ENCODE measurements around the genes DNAJC16, PLEKHM2 and SLC25A34.

DNA sequence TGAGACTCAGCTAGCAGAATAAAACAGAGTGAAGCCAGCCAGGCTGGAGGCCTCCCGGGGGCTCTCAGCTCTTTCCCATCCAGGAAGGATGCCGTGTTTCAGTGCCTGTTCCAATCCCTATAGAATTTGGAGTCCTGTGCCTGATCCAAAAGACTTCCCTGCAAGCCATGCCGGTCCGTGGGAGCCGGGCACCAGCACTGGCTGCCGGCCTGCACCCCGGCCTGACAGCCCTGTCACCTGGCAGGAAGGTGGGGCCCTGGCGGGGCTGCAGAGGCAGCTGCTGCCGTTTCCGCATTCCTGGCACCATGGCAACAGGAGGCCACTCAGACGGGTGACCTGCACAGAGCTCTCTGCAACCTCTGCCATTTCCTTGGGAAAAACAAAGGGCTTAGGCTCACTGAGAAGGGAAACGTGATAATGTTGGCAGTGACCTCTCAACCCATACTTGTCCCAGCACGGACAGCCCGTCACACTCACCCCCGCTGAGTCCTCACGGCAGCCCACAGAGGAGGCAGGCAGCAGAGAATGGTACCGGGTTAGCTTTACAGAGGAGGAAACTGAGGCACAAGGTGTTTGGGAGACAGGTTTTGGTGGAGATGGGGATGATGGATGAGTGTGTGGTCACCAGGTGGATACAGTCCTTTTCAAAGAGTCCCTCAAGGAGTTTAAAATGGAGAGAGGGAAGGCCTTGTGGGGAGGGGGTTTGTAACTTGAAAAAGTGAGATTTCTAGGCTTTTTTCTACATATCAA is 63.1 kb upstream of the TMEM51 start:
- PRO-cap, result no peak

DNA sequence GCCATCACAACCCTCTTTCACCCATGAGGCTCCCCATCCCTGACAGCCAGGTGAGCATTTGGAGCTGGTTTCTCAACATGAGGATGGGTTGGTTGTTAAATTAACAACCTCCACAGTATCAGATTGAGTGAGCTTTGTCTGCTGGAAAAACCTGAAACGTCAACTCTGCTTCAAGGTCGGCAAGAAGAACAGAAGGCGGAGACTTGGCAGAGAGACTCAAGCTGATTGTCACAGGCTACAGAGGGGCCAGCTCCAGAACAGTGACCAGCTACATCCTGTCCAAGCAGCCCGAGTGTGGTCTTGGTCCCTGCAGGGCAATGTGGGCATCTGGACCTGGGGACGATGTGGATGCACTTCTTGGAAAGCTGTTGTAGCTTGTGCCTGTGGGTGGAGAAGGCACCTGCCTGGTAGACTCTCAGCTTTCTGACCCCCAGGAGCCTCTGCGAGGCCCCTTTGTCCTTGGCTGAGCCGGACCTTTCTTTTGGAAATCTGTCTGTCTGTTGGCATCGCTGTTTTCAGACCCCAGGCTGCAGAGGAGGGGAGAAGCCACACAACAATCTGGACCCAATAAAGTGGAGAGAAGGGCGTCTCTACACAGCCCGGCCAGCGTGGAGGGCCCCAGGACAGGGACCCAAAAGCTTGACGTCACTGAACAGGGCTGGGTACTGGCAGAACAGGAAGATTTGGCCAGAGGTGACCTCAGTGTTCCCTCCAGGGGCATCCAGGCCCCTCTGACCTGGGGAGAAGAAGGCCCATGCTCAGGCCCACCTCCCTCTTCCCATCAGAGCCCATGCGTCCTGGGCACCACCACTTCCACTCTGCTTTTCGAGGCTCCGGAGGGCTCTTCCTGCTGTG is 36.4 kb upstream of the TMEM51 start:
- PRO-cap, result no peak

GRCh38 chr1:15157788-15158490 is 4.4 kb downstream of the TMEM51 start:
- PRO-cap, result no peak

DNA sequence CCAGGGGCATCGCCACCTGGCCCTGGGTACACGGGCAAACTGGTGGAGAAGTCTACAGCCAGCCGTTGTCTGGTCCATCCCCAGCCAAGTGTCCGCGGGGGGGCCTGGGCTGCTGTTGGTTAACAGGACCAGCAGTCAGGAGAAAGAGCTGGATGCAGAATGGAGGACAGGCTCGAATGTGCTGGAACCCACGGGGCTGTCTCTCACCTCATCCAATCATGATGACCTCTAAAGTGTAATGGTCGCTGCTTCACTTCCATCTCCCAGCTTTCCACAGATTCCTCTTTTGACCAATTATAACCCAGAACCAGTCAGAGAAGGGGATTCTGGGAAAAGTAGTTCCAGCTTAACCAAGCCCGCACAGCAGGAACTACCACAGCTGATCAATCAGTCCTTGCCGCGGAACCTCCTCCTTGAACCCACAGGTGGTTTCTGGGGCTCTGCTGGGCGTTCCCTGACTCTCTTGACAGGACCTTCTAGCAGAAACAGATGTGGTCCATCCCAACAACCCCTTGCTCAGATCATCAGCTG is 17.9 kb downstream of the TMEM51 start:
- PRO-cap, result no peak

DNA sequence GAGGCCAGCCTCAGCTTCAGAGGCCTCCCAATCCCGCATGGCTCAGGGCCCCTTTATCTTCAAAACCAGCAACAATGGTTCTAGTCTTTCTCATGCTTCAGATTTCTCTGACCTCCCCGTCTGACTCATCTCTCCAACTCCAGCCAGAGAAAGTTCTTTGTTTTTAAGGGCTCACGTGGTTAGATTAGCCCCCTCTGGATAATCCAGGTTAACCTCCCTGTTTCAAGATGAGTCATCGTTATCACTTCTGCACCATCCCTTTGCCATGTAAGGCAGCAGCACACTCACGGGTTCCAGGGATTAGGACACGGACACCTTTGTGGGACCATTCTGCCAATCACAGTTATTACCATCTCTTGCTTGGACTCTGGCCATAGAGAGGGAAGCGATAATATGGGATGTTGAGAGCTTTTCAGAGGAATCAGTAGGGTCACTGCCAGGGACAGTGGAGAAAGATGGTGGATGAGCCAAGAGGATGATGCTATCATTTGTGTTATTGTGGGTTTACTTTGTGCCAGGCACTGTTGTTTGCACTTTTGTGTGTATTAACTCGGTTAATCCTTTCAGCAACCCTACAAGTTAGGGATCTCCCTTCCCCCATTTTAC is 13.7 kb downstream of the FHAD1 start:
- PRO-cap, result no peak

GRCh38 chr1:15283419-15283862 is 36.4 kb downstream of the FHAD1 start:
- PRO-cap, result no peak

DNA sequence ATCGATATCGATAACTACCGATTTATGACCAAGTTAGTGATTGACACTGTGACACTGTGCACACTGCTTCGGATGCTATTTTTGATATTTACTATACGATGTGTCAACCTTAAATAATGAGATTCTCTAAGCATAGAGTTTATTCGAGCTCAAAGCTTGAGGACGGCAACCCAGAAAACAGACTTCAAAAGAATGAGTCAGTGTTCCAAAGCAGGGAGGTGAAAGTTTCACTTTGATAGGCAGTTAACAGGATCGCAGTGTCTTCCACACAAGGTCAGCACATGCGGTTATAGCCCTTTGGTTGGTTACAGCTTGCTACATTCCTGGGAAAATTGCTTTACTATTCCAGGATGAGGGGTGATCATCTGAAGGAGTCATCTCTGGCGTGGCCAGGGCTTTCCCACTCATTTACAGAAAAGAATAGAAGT is 53.6 kb upstream of the EFHD2 start:
- PRO-cap, result no peak

- PRO-cap, result no peak
Observed at GRCh38 chr1:15384174-15384822, 25.4 kb upstream of the EFHD2 start.

GRCh38 chr1:15410039-15410324 is 294 bp downstream of the EFHD2 start:
- PRO-cap, result no peak

DNA sequence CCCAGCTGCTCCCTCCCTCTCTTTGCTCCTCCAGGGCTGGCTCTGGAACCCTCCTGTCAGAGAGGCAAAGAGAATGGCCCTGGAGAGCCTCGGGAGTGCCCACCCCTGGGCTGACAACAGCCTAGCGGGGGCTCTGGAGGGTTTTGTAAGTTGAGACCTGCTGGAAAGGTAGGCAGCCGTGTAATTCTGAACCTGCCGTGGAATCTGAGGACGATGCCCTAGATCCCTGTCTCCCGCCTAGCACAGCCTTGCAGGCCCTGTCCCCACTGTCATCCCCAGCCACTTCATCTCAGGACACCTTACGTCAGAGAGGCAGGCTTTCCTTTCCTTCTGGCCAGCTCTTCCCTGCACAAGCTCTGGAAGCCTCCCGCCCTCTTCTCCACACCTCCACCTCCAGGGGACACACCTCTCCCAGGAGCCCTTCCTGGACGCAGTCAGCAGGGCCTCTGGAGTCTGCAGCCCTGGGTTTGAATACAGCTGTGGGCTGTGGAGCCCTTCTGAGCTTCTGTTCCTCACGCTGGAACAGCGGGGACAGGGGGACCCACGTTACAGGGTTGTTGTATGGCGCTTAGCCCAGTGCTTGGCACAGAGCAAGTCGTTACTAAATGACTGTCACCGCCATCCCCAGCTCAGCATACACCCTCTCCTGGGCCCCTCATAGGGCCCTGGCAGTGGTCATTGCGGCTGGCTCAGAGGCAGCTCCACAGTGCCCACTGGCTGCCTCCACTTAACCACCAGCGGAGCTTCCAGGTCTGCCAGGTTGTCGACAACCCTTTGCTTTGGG is 4.4 kb downstream of the EFHD2 start:
- PRO-cap, result no peak

DNA sequence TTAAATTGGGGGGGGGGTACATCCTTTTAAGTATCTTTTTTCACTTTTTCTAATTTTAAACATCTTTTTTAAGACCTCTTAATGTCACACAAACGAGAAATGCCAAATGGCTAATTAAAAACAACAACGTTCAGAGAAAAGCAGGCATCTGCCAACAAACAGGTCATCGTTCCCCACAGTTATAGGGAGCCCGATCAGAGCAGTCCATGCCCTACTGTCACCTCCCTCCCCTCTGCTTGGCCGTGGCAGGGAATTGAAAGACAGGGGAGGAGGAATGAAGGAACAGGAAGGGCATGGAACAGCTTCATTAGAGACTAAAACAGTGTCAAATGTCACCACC is 3.7 kb downstream of the CELA2A start:
- PRO-cap, result no peak

DNA sequence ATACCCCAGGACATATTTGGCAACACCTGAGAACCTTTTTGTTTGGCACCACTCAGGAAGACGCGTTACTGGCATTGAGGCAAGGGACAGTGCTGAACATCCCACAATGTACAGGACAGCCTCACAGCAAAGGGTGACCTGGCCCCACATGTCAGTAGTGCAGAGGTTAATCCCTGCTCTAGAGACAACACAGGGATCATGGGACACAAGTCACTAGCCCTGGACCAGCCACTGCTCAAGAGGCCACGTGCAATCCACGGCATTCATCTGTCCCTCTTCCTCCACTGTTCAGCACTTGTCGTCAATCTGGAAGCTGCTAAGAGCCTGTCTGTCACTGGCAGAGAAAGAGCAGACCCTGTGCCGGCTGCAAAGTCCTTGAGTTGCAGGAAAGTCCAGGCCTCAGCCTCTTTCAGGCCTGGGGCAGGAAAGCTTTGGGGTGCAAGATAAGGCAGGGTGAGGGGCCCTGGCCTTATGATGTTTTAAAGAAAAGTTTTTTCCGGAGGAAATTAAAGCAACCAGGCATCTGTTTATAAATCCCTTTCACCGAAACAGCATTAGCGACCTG is 16.7 kb downstream of the CELA2B start:
- PRO-cap, result no peak

- PRO-cap, result bidirectional peak, plus-strand start at chr1:15526869, minus-strand start at chr1:15526912; bidirectional peak, plus-strand start at chr1:15527175, minus-strand start at chr1:15527055
Observed at GRCh38 chr1:15526336-15527414, at the start of gene DNAJC16. Gene DNAJC16 (plus strand): TSS chr1:15526848.

- PRO-cap, result no peak
Observed at GRCh38 chr1:15620155-15620738, 3.0 kb downstream of the DDI2 start.

GRCh38 chr1:15683721-15684921 is at the start of gene PLEKHM2:
Gene PLEKHM2 (plus strand): TSS chr1:15684320.
- PRO-cap, result bidirectional peak, plus-strand start at chr1:15684367, minus-strand start at chr1:15684321

DNA sequence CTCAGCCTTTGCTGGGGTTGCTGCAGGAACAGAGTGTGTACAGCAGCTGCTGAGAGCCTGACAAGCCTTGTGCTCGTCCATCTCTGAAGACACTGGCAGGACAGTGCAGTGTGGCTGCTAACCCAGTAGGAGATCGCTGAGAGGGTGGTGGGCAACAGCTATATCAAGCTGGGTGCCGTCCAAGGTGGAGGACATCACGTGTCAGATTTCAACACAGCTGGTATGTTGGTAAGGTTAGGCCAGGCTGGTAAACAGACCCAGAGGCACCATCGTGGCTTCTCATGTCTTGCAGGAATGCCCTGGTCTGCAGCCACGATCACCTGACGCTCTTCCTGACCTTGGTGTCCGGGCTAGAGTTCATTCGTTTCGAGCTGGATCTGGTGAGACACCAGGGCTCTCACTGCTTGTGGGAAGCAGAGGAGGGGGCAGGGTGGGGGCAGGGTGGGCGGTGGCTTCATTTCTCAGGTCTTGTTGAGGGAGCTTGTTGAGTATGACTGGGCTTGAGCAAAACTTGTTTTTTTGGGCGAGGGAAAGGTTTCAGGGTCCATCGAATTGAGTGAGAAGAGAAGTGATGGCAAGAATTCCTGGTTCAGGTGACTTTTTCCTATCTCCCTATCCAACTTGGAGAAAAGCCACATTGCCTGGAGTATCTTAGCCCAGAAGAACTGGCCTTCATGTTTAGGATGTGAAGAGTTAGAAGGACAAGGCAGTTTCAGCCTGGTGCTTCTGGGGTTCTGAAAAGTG is 17.6 kb upstream of the SLC25A34 start:
- PRO-cap, result no peak

- PRO-cap, result no peak
Observed at GRCh38 chr1:15734915-15735811, 895 bp upstream of the SLC25A34 start.

DNA sequence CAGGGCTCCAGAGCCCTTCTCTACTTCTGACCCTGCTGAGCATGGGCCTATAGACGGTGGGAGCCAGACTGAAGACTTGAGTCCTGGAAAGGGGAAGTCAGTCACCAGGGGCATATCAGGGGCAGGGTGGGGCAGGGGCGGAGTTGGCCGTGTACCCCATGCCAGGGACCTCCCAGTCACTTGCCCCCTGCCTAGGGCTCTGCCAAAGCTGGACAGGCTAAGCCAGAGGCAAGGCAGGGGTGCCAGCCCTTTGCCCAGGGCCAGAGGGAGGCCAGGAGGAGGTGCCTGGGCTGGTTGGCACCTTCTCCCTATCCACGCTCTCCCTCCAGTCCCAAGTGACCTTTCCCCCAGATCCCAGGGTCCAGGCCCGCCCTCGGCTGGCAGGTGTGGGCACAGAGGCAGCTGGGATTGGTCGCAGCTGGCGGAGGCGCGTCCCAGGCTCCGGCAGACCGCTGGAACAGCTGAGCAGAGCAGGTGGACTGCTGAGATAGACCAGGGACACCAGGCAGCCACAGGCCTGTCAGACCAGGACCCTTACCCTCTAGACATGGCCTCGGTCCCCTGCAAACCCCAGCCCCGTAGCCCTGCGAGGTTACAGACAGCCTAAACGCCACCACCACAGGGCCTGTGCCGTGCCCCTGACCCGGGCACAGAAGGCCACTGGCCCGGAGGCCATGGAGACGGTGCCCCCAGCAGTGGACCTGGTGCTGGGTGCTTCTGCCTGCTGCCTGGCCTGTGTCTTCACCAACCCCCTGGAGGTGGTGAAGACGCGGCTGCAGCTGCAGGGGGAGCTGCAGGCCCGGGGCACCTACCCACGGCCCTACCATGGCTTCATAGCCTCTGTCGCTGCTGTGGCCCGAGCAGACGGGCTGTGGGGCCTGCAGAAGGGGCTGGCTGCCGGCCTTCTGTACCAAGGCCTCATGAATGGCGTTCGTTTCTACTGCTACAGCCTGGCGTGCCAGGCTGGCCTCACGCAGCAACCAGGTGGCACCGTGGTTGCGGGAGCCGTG is at the start of gene SLC25A34:
Gene SLC25A34, plus strand, starts transcription at position 447 of the 1,010 bp plus-strand sequence.
- PRO-cap, result no peak

- PRO-cap, result no peak
Observed at GRCh38 chr1:15758091-15758541, 479 bp upstream of the FBLIM1 start.

DNA sequence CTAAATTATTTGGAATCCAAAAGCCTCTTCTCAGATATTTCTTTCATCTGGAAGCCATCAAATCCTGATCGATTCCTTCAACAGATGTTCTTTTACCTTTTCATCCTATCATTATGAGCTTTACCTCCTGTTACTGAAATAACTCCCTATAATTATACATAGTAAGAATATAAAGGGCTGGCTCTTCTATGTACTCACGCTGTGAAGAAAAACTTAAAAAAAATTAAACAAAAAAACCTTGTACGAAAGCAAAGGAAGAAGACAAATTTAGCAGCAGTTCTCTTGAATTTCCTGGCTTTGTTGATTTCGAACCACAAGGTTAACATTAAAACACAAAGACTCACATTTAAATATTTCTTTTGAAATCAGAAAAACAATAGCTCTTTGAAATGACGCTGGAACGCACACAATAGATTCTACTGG is 13.7 kb upstream of the SPEN start:
- PRO-cap, result no peak